ENCODE measurements around a stretch of chr1.

DNA sequence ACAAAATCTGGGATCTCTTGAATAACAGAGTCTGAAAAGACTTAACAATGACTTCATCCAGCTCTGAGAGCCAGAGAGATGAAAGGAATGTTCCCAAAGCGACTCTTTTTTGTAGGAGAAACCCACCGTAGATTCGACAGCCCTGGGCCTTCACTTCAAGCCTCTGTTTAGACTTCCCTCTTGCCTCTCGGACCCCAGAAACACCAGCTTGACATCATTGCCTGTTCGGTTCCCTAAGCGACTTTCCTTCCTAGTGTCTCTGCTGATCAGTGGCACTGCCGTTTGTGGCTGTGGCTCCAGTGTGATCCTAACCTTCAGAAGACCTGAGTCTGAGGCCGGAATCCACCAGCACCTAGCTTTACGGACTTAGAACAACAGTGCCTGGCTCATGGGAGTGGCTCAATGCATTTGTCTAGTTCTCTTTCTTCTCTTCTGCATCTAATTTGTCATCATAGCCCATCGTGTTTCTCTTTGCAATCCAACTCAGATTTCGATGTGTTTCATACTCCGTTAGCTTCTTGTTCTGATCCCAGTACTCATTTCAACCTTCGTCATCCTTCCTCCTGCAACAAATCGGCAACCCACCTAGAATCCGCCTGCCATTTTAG lies 6.0 kb downstream of the RYR2 start:
- PRO-cap, 10 experiments, result no peak in any of the 10 experiments

DNA sequence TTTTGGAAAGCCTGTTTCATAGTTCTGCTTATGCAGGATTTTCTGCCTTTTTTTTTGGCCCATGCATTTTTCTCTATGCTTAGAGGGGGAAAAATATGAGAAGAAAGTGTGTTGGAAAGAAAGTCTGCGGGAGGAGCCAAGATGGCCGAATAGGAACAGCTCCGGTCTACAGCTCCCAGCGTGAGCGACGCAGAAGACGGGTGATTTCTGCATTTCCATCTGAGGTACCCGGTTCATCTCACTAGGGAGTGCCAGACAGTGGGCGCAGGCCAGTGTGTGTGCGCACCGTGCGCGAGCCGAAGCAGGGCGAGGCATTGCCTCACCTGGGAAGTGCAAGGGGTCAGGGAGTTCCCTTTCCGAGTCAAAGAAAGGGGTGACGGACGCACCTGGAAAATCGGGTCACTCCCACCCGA lies 33.2 kb downstream of the RYR2 start:
- PRO-cap, 10 experiments, result no peak in any of the 10 experiments

DNA sequence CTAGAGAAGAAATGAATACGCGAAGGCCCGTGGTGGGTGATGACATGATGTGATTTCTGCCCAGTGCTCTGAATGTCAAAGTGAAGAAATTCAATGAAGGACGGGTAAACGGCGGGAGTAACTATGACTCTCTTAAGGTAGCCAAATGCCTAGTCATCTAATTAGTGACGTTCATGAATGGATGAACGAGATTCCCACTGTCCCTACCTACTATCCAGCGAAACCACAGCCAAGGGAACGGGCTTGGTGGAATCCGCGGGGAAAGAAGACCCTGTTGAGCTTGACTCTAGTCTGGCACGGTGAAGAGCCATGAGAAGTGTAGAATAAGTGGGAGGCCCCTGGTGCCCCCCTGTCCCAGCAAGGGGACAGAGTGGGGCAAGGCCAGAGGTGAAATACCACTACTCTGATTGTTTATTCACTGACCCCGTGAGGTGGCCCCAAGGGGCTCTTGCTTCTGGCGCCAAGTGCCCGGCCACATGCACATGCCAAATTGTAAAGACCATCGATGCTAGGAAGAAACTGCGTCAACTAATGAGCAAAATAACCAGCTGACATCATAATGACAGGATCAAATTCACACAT lies 287.6 kb downstream of the ZP4 start:
- PRO-cap, 10 experiments, result no peak in any of the 10 experiments

GRCh38 chr1:237716783-237717365 lies 173.8 kb downstream of the ZP4 start:
- PRO-cap, 10 experiments, result no peak in any of the 10 experiments

DNA sequence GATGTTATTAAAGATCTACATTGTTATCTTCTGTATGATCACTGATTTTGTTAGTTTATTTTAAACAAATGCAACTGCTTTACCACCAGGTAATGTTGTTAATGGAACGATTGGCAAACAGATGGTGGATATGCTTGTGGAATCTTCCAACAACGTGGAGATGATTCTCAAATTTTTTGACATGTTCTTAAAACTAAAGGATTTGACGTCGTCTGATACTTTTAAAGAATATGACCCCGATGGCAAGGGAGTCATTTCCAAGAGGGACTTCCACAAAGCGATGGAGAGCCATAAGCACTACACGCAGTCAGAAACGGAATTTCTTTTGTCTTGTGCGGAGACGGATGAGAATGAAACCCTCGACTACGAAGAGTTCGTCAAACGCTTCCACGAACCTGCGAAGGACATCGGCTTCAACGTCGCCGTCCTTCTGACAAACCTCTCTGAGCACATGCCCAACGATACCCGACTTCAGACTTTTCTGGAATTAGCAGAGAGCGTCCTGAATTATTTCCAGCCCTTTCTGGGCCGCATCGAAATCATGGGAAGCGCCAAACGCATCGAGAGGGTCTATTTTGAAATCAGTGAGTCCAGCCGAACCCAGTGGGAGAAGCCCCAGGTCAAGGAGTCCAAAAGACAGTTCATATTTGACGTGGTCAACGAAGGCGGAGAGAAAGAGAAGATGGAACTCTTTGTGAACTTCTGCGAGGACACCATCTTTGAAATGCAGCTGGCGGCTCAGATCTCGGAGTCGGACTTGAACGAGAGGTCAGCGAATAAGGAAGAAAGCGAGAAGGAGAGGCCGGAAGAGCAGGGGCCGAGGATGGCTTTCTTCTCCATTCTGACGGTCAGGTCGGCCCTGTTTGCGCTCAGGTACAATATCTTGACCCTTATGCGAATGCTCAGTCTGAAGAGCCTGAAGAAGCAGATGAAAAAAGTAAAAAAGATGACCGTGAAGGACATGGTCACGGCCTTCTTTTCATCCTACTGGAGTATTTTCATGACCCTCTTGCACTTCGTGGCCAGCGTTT lies 106.8 kb downstream of the ZP4 start:
- PRO-cap, 10 experiments, result no peak in any of the 10 experiments

- PRO-cap, 10 experiments, result no peak in any of the 10 experiments
Observed at GRCh38 chr1:237838357-237839117, 52.2 kb downstream of the ZP4 start.

DNA sequence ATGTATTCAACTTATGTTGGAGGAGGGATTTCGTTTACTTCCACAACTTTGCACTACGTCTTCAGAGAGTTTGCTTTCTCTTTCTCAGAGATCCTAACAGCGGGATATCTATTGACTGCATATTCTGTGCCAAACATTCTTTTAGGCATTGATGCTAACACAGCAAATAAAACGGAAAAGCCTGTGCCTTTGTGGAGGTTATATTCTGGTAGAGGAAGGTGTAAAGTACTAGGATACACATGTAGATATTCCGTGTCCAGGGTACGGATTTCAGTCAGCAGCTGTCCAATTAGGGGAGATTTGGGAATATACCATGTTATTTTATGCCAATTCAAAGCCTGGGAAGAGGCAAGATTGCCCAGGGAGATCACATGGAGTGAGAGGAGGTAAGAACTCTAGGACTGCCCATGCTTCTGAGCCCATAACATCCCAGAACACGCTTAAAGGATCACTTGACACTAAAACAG lies 303.2 kb downstream of the CHRM3 start:
- PRO-cap, 10 experiments, result no peak in any of the 10 experiments

- PRO-cap, 10 experiments, result no peak in any of the 10 experiments
Observed at GRCh38 chr1:239815845-239816541, 275.7 kb upstream of the FMN2 start.

DNA sequence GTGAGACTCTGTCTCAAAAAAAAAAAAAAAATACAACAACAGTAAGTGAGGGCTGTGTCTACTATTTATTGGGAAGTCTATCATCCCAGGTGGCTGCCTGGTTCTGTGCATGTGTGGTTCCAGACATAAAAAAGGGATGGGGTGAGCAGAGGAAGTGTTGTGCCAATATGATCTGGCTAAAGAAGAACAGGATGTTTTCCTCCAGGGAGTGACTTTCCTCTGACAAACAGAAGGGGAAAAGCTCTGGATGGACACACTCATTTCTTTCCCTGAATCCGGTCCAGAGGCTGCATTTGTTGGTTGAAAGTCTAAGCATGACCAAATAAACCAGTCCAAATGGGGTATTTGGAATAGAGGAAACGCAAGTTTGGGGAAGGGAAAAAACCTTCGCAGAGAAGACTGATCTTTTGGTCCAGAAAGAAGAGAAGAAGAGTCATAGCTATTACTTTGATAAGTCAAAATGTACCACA lies 12.7 kb downstream of the GREM2 start:
- PRO-cap, 10 experiments, result no peak in any of the 10 experiments

GRCh38 chr1:241591309-241591823 lies 48.8 kb downstream of the CHML start:
- PRO-cap, 10 experiments, result peak in 4 of 10 experiments; most common plus-strand start chr1:241591597 (in 2); most common minus-strand start chr1:241591383 (in 2)

- PRO-cap, 10 experiments, result no peak in any of the 10 experiments
Observed at GRCh38 chr1:241856787-241857660, 9.0 kb downstream of the EXO1 start.

DNA sequence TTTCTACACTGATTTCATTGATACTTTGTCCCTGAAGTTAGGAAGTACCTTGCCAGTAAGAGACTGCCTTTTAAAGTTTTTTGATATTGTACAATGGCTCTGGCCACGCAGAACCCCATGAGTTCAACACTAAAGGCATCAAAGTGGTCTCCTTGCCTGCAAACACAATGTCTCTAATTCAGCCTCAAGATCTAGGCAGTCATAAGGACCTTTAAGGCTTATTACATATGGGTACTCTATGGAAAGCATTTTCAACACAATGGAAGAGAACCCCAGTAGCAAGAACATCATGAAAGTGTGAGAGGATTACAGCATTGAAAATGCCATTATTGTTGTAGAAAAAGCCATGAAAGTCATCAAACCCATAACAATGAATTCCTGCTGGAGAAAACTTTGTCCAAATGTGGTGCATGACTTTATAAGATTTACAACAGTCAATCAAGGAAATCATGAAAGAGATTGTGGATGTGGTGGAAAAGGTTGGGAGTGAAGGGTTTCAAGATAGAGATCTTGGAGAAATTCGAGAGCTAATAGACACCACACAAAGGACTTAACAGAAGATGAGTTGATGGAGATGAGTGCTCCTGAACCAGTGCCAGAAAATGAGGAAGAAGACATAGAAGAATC lies 46.9 kb downstream of the SDCCAG8 start:
- PRO-cap, 10 experiments, result no peak in any of the 10 experiments

GRCh38 chr1:243323466-243323879 lies 67.6 kb downstream of the SDCCAG8 start:
- PRO-cap, 10 experiments, result no peak in any of the 10 experiments

- PRO-cap, 10 experiments, result no peak in any of the 10 experiments
Observed at GRCh38 chr1:243345064-243345774, 89.4 kb downstream of the SDCCAG8 start.

GRCh38 chr1:243461604-243462498 lies 206.0 kb downstream of the SDCCAG8 start:
- PRO-cap, 10 experiments, result no peak in any of the 10 experiments

DNA sequence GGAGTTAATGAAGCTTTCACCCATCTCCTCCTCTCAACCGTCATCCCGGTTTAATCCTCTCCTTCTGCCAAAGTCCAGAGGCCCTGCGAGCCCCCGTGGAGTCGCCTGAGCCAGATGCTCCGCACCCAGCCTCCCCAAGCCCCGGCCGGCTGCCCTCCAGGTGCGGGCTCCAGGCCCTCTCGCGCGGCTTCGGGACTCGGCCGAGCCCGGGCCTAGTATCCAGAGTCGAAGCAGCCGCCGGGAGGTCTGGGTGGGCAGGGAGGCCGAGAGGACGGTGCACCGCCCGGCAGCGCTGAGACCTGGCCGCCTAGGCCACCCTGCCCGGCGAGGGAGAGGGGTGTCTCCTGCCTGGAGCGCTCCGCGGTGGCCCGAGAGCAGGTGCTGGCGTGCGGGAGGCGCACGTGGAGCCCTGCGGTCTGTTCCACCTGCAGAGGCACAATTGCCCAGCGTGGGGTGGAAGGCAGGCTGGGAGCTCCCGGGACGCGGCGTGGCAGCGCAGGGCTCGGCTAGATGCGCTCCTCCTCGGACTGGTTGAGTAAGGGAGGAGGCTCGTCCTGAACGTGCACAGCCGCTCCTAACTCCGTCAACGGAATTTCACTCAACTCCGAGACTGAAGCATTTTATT lies 218.5 kb downstream of the SDCCAG8 start:
- PRO-cap, 10 experiments, result no peak in any of the 10 experiments

GRCh38 chr1:243487375-243488051 lies 231.7 kb downstream of the SDCCAG8 start:
- PRO-cap, 10 experiments, result peak in 2 of 10 experiments; most common plus-strand start chr1:243487818 (in 1); most common minus-strand start chr1:243487641 (in 1)

- PRO-cap, 10 experiments, result no peak in any of the 10 experiments
Observed at GRCh38 chr1:243731205-243731901, 118.7 kb downstream of the AKT3 start.

GRCh38 chr1:244053343-244053708 lies 2.2 kb downstream of the ZBTB18 start:
- PRO-cap, 10 experiments, result no peak in any of the 10 experiments

DNA sequence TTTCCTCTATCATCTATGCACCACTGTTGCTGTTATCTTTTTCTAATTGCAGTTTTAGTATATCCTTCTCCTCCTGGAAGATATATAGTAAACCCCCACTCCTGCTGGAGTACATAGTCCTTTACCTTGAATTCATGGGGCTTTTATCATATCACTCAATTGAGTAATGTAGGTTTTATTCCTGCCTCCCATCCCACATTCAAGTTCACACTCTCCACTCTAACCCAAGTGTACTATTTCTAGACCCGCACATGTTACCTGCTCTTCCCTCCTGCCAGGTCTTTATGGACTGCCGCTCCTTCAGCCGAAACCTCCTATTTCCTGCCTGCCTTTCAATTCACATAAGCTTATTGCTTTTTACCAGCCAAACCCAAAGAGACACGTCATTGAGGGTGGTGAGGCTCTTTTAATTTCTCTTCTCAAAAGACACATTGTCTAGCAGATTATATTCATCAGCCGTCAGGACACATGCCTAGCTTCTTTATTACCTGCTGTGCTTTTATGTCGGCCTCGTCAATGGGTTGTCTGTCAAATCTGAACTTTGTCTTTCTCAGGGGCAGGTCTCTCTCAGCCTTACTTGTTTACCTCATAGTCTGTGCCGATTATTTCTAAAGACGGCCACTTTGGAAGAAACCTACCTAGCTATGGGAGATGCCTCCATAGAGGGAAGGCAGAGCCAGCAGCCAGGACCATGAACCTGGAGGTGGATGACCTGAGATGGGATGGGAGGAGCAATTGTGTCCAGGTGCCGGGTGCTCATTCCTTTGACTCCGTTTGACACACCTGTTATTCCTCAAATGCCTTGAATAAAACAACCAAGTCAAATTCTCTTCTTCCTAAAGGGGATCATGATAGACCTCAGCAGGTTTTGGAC lies 41.9 kb downstream of the ZBTB18 start:
- PRO-cap, 10 experiments, result no peak in any of the 10 experiments

Measured in Metastatic Breast Carcinoma in the Brain (tissue), 10 donors.